CMK (cell line): ENCODE data around the genes TSPAN1 and CYP4A22.

GRCh38 chr1:45010102-45011097, 724 bp downstream of the HECTD3 start:
- RRBS, result 3% methylated on average over 40 of the region's 63 CpGs

- RRBS, result no CpG with 5 or more reads among the region's 7 CpGs
Observed at GRCh38 chr1:45266129-45266828, 59.9 kb upstream of the ZSWIM5 start.

- RRBS, result 2% methylated on average over 26 of the region's 85 CpGs
Observed at GRCh38 chr1:45303375-45304540, 22.9 kb upstream of the HPDL start.

- RRBS, result no CpG with 5 or more reads among the region's 8 CpGs
Observed at GRCh38 chr1:45499292-45499754, 550 bp downstream of the CCDC163 start.

DNA sequence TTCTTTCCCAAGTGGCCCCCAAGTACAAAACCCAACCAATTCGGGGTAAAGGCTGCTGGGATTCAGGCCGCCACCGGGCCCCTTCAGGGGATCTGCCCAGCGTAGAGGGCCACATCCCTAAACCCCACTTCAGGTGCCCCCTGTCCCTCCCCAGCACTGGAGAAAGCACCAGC, 668 bp downstream of the PRDX1 start:
- RRBS, result no CpG with 5 or more reads among the region's 4 CpGs

GRCh38 chr1:45979166-45979479, 153.3 kb downstream of the PIK3R3 start:
- RRBS, result no CpG with 5 or more reads among the region's 1 CpG

- RRBS, result no CpG with 5 or more reads among the region's 6 CpGs
Observed at GRCh38 chr1:46009791-46010791, 122.3 kb downstream of the PIK3R3 start.

- RRBS, result 100% methylated on average over 1 of the region's 7 CpGs
Observed at GRCh38 chr1:46027868-46028607, 104.4 kb downstream of the PIK3R3 start.

- RRBS, result no CpG with 5 or more reads among the region's 18 CpGs
Observed at GRCh38 chr1:46036525-46037708, 95.5 kb downstream of the PIK3R3 start.

DNA sequence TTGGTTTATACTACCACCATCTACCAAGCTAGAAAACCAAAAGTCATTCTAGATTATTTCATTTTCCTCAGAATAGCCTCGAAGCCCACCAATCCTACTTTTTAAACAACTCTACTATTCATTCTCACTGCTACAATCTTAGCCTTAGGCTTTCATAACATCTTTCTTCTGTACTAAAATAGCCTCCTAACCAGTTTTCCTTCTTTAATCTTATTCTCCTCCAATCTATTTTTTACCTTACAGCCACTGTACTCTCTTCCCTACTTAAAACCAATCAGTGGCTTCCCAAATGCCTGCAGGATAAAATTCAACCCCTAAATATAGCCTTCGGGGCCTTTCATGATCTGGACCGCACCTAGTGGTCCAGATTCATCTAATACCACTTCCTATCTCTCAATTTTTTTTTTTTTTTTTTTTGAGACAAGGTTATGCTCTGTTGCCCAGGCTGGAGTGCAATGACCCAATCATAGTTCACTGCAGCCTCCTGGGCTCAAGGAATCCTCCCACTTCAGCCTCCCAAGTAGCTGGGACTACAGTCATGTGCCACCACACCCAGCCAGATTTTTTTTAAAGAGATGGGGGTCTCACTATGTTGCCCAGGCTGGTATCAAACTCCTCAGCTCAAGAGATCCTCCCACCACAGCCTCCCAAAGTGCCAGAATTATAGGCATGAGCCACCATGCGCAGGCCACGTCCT, 19.4 kb downstream of the PIK3R3 start:
- RRBS, result no CpG with 5 or more reads among the region's 5 CpGs

DNA sequence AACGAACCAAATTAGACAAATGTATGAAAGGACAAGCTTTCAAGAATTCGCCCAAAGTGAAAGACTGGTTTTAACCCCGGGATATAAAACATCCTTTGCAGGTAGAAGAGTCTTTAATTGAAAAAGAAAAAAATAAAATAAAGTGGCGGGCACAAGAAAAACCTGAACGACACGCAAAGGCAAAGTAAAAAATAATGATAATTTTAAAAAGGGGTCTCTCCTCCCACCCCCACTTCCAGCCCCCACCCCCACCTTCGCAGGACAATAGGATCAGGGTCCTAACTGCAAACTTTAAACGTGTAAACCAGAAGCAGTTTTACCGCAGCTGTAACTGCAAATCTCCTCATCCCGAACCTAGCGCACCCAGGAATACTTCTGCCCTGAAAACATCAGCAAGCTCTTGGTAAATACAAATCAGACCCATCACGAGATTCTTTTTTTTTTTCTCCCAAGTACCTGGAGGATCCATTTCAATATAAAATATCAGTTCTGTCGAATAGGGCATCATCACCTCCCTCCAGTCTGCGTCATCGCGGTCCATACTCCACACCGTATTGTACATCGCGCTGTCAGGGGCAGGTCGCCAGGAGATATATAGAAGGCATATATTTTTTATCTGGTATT, 926 bp downstream of the PIK3R3 start:
- RRBS, result 17% methylated on average over 3 of the region's 20 CpGs

DNA sequence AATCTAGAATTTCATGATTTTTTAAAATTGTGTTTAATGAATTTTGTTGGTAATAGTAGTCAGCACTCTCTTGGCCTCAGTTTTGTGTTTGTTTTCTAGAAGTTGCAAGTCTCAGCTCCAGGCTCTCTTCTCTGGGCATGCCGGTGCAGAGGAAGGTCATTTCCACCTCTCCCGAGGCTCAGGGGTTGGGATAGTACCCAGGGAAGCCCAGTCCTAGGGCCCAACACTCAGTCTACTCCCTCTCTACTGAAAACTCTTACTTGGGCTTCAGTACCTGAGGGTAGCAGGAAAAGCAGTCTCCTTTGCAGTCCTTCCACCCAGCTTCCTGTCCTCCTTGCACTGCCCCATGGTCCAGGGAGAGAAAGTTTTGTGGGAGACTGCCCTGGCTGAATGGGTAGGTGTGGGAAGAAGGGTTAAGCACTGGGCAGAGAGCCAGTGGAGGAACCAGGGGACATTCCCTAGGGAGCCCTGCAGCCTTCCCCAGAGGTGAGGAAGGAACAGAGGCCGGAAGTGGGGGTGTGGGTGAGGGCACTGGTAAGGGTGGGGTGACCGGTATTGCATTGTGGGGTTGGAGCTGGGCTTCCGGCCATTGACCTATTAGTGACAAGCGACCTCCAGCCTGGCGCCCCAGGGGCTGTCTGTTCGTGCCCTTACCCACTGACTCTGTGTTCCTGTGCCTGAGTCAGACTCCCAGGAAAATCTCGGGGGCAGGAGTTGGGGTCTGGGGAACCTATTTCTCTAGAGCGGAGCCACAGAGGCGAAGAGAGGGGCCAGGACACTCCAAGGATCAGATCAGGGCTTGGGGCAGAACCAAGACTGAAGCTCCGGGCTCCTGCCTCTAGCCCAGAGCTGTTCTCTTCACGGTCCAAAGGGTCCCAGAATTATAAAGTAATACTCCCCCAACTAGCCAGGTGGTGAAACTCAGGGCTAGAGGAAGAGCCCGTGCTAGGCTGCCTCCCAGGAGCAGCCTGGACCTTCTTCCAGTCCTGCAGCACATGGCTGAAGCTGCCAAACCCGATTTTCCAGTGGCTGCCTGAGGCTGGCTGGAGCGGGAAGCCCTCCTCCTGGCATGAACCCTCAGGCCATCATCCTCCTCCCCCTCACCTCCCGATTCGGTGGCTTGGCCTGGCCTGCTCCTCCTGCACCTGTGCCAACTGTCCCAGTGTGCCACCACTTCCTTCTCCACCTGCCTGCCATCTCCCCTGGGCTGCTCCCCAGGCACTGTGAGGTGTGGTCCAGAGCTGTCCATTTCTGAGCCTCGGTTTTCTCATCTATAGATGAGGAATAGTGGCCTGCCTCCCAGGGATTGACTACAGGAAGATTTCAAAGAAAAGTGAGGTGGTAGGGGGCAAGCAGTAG, 3.4 kb upstream of the TSPAN1 start:
- RRBS, result 0% methylated on average over 1 of the region's 19 CpGs

DNA sequence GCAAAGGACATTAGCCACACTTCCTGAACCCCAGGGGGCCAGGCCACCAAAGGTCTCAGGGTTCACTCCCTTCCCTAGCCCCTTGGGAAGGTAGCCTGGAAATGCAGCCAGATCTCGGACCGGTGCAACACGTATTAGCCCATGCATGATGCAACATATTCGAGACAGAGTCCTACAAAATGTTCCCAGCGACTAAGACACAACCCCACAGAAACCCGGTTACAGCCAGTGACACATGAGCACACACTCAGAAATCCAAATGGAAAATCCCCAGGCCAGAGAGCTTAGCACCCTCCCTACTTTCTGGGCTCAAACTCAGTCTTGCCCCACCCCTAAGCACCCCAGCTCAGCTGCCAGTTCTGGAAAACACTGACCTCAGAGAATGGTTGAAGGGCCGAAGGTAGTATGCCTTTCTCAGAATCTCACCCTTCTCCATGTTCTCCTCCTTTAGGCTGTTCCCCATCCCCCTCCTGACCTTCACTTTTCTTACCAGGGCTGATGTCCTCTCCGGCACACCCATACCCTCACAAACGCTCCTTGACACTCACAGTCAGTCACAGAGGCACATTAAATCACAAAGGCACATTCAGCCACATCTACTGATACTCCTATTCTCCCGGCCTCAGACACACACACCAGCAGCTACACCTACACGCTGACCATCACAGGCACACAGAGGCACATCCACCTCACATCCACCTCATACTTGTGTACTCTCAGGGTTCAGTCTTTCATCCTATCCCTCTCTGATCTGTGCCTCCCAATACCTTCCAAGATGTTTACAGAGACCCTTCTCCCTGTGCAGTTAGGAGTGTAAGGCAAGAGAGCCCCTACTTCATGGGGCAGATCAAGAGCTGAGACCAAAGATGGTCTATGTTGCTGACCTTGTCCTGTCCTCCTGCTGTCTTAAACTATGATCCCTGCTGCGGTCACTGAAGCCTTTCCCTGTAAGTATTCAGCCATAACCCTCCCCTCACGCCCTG, at the start of gene TSPAN1:
TSS of gene TSPAN1 (plus strand) at position 625 of the 983 bp plus-strand sequence.
- RRBS, result 83% methylated on average over 7 of the region's 13 CpGs

DNA sequence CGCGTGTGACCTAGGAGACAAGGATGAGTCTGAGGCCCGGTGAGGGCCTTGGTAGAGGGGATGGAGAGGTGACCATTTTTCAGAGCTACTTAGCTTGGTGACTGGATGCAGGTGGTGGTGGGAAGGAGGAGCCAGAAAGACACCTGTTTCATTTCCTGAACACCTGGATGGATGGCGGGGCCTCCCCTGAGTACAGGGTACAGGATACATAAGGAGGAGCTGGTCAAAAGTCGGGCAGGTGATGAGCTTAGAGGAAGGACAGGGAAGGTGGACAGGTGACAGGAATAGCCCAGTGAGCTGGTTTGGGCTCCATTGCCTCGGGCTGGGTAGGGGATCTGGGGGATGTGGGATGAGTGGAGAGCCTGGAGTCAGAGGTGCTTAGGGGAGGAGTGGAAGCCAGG, 6.3 kb downstream of the FAAH start:
- RRBS, result no CpG with 5 or more reads among the region's 6 CpGs

DNA sequence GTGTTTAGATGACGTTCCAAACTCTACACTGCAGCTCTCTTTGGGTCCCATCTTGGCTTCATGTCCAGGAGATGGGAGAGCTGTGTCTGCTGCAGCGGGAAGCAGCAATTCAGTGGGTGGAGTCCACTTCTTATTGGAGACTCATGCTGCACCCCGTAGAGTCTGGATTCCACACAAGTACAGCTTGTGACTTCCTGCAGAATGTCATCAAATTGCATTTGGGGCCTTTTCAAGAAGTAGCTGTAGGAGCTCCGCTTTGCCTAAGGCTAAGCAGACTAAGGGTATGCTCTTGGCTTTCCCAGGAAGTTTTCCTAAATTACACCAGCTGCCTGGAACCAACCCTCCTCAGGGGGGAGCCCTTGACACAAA, 5.7 kb upstream of the MOB3C start:
- RRBS, result no CpG with 5 or more reads among the region's 4 CpGs

DNA sequence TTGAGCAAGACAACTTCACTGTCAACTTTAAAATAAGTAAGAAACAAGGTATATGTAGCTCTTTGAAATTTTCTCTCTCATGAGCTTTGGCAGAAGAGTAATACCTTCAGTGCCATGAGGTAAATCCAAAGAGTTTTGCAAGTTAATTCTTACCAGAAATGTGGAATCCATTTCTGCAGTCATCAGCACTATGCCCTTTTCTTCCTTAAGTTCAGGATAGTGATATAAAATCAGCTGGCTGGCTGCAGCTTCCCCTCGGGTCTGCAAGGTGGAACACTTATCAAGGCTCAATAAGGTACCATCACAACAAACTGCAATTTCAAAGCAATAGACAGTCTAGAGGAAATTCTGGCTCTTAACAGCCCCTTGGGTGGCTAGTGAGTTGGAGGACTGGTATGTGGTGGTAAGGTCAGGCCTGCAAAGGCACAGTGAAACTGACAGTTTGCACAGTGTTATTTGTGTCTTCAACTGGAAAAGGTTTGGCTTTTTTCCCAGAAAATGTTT, 25.1 kb downstream of the ATPAF1 start:
- RRBS, result no CpG with 5 or more reads among the region's 1 CpG

- RRBS, result no CpG with 5 or more reads among the region's 2 CpGs
Observed at GRCh38 chr1:46686612-46687044, 15.0 kb downstream of the TEX38 start.

- RRBS, result no CpG with 5 or more reads among the region's 4 CpGs
Observed at GRCh38 chr1:46962345-46962777, 21.1 kb upstream of the CYP4A11 start.

- RRBS, result no CpG with 5 or more reads among the region's 6 CpGs
Observed at GRCh38 chr1:47136965-47137619, at the start of gene CYP4A22. CYP4A22 (plus strand) TSS chr1:47137441.

DNA sequence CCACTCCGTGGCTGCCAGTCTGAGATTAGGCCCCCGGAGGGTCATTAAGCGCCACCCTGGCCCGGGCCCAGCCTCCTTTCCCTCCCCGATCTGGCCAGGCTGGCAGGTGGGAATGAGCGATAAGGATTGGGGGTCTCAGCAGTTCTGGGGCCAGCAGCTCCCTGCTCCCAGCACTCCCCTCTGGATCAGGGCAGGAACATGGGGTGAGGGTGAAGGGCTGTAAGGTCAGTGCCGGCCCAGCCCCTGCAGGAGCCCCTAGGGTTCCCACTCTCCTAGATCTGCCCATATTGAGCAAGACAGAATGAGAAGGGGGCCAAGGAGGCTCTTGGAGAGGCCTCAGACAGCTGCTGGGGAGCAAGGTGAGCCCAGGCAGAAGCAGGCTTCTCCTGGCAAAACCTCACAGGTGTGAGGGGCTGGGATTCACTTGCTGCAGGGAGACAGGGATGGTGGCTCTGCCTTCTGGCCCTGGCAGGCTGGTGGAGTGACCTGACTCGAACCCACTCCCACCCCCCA, 8.4 kb downstream of the PDZK1IP1 start:
- RRBS, result no CpG with 5 or more reads among the region's 8 CpGs